Ureter (tissue), 1 donor: ENCODE measurements around a stretch of chr13.

DNA sequence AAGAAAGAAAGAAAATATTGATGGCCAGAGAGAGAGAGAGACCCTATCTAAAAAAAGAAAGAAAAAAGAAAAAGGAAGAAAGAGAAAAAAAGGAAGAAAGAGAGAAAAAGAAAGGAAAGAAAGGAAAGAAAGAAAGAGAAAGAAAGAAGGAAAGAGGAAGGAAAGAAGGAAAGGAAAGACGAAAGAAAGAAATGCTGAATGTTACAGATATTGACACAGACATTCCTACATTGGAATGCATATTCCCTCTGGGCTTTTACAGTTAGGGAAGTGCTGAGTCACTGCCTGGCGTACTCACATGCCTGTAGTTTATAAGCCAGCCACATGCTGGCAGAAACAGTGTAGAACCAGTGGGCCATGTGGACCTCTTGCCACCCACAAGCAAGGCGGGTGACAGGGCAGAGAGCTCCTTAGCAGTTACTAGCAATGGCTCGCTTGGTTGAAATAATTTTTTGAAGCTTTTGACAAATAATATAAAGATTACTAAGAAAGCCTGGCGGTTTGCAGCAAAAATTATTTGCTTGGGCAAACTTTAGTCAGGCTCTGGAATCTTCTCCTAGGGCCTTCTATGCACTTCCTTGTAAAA, 34.7 kb upstream of the SLC46A3 start:
- PRO-cap = no peak

GRCh38 chr13:29572987-29573642, 22.4 kb downstream of the SLC7A1 start:
- PRO-cap = no peak

DNA sequence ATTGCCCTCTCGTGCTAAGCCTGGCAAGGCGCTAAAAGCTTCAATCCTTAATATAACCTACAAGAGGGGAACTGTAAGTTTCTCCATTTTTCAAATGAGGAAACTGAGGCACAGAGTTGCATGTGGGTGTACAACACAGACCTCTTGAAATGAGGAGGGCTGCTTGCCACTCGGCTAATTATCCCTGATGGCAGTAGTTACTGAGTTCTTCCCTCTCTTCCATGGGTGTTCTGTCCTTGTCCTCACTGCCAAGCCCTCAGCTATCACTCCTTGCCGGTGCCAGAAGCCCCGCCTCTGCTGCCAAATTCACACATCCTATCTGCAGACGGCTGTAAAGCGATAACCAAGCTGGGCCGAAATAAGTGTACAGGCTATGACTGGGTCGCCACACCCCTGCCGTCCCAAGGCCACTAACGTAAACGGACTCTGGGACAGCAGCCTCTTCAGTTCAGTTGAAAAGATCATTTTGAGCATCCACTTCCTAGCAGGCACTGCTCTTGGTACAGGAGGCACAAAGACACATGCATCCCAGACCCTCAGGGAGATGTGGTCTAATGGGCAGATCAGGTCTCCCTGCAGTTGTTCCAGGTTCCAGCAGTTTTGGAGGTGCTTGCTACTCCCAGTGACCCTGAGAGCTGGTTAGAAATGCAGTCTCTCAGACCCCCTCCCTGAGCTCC, 13.3 kb downstream of the SLC7A1 start:
- PRO-cap = no peak

DNA sequence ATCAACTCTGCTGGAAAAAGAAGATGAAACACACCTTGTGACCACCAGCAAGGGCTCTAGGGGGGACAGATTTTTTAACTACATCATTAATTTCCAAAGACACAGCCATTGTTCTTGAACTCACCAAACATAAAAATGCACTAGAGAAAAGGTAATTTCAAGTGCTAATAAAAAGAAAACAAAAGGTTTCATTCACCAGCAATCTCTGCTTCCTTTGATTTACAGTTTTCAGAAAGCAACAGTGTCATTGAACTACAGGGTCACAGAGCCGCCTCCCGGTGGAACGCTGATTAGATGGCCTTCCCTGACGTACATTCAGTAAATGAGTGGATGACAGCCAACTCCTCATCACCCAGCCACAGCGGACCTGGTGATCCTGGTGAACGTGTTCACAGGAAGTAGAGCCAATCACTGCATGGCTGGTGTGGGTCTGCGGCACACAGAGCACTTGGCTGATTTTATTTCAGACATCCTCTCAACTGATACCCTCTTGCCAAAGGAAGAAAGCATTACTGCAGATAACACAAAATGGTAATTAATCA, 83.8 kb upstream of the SLC7A1 start:
- PRO-cap = no peak

- PRO-cap = no peak
Measured at GRCh38 chr13:30148621-30148866, 158.8 kb downstream of the KATNAL1 start.

DNA sequence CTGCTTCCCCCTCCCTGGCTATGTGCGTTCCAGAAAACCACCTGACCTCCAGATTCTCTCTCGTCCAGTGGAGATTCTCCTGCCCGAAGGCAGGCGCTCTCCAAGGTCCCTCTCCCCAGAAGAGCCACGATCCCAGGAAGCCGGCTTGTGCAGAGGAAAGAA, 153.2 kb downstream of the KATNAL1 start:
- PRO-cap = no peak

DNA sequence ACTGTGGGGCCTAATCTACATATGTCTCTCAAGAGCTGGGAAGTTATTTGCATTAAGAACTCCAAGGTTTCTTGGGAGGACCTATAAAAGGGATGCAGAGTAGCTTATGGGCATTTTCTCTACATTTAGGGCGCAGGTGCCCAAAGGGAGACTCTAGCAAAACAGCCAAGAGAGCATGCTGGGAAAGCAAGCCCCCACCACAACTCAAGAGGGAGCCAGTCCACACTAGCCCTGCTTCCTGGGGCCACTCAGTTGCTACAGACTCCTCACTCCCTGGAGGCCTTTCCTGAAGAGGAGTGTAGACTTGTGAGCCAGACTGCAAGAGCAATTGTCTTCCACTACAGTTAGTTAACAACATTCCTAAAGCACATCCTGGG, 125.2 kb downstream of the KATNAL1 start:
- PRO-cap = no peak

GRCh38 chr13:30340220-30341258, 33.2 kb upstream of the KATNAL1 start:
- PRO-cap = no peak

- PRO-cap = no peak
Measured at GRCh38 chr13:30376642-30377506, 45.4 kb upstream of the UBE2L5 start.

DNA sequence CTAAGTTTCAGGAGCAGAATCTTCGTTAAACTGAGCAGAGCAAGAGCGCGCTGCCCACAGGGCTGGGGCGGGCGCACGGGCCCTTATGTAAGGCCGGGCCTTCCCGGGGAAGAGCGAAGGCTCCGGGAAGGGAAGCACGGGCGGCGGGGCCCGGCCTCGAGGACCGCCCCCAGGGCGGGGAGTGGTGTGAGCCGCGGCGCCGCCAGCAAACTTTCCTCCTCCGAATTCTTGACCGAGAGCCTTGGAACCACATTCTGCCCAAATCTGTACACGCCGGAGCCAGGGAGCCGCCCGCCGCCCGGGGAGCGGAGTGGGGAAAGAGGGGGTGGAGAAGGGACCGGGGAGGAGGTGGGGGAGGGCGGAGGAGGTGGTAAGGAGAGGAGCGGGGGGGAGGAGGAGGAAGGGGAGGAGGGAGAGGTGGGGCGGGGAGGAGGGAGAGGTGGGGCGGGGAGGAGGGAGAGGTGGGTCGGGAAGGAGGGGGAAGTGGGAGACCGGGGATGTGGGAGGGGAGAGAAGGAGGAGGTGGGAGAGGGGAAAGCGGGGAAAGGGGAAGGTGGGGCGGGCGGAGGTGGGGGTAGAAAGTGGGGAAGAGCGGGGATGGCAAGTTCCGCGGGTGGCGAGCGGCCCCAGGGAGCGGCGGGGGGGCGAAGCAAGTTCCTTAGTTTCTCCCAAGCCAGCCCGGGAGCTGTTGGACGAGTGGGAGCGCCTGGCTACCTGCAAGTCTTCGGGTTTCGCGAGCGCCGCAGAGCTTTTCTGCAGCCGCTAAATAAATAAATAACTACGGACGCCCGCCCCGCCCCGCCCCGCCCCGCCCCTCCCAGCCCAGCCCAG, 575 bp upstream of the UBE2L5 start:
- PRO-cap = bidirectional peak, plus-strand start at position 159 of the sequence, minus-strand start at position 85 of the sequence; bidirectional peak, plus-strand start at position 577 of the sequence, minus-strand start at position 350 of the sequence; bidirectional peak, plus-strand start outside the sequence, minus-strand start at position 726 of the sequence

GRCh38 chr13:30463822-30464387, 1.8 kb downstream of the HMGB1 start:
- PRO-cap = no peak

- PRO-cap = no peak
Measured at GRCh38 chr13:30466790-30467335, 1.1 kb upstream of the HMGB1 start.

GRCh38 chr13:30617467-30617638, 367 bp upstream of the USPL1 start:
- PRO-cap = bidirectional peak, plus-strand start at chr13:30617937, minus-strand start at chr13:30617543

GRCh38 chr13:30618680-30619178, 1.0 kb downstream of the USPL1 start:
- PRO-cap = no peak

DNA sequence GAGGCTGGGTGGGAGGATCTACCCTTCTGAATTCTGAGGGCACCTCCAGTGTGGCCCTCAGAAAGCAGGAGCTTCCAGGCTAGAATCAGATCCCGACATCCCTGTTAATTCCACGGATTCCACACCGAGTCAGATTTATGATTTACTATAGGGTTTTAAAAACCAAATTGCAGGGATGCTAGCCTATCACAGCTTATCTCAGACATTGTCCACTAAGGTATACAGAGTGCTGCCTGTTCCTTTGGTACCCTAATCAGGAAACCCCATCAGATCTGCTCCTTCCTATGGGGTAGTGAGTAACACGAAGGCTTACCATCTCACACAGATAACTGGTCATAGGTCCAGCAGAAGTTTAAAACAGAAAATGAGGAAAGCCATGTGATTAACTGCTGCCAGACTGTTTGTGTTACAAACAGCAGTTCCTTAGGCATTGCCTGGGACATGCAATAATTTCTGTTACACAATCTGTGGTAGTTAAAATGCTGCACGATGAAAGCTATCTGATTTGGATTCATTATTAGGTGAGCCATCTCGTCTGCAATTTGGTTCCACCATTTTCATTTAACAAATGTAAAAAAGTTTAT, 53.5 kb upstream of the ALOX5AP start:
- PRO-cap = no peak

GRCh38 chr13:30697572-30698014, 37.8 kb upstream of the ALOX5AP start:
- PRO-cap = no peak

DNA sequence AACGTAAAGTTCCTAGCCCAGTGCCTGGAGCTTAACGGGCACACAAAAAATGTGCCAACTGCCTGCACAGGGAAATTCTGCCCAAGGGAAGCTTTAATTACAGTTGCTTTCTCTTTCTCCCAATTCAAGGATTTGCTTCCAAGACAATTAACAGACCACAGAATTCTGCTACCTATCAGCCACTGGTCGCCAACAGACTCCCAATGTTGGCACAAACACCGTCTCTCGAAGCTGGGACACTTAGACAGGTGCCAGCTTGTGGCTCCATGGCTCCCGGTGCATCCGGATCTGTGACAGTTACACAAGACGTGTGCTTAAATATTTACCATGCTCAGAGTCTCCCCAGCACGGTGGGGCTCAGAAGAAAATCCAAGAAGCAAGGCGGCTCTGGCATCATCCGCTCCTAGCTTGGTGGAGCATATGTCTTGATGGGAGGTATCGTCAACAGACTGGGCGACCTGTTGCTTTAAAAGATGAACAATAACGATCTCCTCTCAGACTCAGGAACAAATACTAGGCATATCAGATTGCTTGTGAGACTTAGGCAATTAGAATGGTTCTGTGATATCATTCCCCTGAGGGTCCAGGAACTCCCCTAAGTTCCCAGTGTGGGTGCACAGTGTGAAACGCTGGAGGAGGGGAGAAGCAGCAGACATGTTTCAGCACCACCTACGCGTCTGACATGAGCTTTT, 61.5 kb downstream of the ALOX5AP start:
- PRO-cap = no peak

- PRO-cap = no peak
Measured at GRCh38 chr13:30835323-30836054, 70.6 kb upstream of the MEDAG start.

GRCh38 chr13:31374620-31374972, 174.8 kb downstream of the B3GLCT start:
- PRO-cap = no peak

- PRO-cap = no peak
Measured at GRCh38 chr13:32150312-32150599, 118.7 kb downstream of the FRY start.